Myometrial cell (primary cell): ENCODE measurements around a stretch of chr19.

DNA sequence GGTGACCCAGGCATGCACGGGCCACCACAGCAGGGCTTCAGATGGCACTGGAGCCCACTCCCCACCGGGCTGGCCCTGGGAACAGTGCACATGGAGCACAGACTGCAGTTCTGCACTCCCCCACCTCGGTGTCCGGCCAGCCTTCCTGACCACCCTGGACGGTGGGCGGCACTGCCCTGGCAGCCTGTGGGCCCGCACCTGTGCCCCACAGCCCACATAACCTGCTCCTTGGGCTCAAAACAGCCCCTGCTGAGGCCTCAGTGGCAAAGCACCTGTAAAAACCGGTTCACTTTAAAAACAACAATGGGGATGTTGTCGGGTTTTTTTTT, 14.3 kb upstream of the SLC35E1 start:
- RAMPAGE, long total RNA = no peak

DNA sequence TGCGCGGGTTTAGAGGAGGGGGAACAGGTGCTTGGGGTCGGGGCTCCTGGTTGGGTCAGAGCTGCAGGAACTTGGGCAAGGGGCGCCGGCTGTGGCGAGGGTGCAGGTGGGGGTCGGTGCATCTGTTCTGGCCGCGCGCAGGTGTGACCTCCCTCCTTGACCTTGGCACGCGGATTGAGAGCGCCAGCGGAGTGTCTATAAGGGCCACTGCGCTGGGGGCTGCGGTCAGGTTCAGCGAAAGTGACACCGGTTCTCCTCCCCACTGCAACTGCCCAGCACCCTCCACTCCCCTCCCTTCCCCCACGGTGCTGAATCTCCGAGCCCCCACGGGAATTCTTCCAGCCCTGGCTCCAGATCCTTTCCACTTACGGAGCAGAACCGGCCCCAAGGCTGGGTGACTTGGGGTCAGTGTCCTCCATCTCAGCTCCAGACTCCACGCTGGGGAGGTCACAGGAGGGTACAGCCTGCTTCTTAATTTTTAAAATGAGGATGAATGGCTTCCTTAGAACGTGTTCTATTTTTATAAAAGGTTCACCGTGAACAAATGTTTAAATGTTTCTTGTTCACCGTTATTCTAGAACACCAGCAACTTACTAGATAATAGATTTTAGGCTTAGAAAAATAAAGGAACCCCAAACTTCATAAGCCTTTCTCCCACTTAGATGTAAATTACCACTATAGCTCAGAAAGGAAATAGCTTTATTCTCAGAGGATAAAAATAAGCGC, 797 bp downstream of the TMEM38A start:
- RAMPAGE, long total RNA = no peak

GRCh38 chr19:16836959-16837494, 7.8 kb downstream of the SIN3B start:
- RAMPAGE, long total RNA = no peak

- RAMPAGE, long total RNA = no peak
These were observed 19.3 kb upstream of the F2RL3 start for GRCh38 chr19:16869354-16870035.

GRCh38 chr19:16886109-16886926, 2.5 kb upstream of the F2RL3 start:
- RAMPAGE, long total RNA = no peak

DNA sequence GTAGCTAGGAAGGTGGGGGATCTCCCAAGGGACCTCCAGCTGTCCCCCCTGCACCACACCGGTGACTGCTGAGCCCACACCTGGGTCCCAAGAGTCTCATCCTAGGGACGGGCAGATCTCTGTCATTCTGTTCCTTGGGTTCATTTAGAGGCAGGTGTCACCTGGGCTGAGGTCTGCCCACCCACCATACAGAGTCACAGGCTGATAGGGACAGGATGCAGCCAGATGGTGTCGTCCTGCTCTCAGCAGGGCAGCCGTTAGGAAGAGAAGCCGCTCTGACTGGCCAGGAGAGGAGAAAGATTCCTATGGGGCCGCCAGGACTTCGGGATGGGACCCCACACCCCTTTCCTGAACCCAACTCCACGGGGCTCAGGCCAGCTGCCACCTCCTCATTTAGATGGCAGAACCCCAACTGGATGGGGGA, 5.4 kb downstream of the F2RL3 start:
- RAMPAGE, long total RNA = no peak

DNA sequence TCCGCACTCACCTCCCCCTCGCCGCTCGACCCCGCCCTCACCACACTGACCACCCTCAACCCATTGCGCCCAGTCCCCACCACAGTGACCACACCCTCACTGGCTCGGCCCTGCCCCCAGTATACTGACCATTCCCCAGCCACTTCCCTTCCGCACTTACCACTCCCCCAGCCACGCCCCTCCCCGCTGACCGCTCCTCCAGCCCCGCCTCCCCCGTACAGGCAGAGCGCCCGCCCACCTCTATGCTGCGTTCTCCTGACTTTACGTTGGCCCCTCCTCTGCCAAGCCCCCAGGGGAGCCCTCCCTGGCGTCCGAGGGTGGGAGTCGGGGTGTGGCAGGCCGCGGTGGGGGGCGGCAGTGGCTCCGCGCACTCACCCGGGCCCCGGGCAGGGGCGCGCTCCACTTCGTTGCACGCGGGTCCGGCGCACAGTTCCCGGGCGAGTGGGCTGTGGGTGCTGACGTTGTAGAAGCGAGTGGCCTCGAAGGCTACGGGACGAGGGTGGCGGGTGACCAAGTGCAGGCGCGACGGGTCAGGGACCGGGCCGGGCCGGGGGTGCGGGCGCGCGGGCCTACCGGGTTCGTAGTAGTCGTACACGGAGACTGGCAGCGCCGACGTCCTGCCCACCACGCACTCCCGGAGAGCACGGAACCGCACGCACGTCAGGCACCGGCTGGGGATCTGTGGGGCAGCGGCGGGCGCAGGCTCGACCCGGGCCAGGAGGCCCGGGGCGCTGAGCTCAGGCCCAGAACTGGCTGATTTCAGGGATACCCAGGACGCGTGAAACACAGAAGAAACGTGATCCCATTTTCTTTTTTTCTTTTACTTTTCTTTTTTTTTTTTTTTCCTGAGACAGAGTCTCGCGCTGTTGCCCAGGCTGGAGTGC, 8.8 kb downstream of the F2RL3 start:
- RAMPAGE, long total RNA = no peak

DNA sequence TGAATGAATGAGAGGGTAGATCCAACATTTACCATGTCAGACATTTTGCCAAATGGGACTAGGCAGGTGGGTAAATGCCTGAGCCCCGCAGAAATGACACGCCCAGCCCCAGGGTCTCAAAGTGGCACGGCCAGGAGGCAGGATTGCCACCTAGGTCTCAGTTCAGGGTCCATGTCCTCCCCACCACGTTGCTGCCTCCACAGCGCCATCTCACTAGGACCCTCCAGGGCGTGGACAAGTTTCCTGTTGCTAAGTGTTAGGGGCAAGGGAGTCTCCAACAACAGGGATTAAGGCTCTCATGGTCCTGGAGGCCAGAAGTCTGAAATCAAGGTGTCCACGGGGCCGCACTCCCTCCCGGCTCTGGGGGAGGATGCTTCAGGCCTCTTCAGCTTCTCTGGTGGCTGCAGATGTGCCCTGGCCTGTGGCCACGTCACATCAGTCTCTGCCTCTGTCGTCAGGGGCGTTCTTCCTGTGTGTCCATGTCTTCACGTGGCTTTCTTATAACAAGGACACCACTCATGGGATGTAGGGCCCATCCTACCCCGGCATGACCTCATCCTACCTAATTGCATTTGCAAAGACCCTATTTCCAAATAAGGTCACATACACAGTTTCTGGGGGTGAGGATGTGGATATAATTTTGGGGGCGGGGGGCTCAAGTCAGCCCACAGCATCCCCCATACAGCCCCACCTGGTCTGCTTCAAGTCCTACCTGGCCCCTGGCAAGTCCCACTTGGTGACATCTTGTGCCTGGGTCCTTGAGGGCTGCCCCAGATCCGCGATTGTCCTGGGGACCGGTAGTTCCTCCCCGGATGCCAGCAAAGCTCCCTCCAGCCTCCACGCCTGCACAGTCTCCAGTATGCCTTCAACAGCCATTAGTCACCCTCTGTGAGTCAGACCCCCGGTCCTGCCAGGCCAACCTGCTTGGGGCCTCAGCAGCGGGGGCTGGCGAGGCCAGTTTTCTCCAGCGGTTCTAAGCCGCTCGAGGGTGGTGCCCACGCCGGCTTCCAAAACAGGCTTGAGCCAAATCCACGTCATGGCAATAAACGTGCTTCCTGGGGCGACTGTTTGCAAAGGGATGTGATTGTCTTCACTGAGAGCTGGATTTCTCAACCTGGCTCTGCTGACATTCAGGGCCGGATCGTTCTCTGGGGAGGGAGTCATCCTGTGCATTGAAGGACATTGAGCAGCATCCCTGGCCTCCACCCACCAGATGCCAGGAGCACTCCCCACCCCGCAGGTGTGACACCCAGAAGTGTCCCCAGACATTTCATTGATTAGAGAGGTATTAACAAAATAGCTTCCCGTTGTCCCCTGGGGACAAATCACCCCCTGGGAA, 32.2 kb downstream of the MYO9B start:
- RAMPAGE, long total RNA = no peak

GRCh38 chr19:17191003-17191467, 24.1 kb upstream of the USE1 start:
- RAMPAGE, long total RNA = no peak

DNA sequence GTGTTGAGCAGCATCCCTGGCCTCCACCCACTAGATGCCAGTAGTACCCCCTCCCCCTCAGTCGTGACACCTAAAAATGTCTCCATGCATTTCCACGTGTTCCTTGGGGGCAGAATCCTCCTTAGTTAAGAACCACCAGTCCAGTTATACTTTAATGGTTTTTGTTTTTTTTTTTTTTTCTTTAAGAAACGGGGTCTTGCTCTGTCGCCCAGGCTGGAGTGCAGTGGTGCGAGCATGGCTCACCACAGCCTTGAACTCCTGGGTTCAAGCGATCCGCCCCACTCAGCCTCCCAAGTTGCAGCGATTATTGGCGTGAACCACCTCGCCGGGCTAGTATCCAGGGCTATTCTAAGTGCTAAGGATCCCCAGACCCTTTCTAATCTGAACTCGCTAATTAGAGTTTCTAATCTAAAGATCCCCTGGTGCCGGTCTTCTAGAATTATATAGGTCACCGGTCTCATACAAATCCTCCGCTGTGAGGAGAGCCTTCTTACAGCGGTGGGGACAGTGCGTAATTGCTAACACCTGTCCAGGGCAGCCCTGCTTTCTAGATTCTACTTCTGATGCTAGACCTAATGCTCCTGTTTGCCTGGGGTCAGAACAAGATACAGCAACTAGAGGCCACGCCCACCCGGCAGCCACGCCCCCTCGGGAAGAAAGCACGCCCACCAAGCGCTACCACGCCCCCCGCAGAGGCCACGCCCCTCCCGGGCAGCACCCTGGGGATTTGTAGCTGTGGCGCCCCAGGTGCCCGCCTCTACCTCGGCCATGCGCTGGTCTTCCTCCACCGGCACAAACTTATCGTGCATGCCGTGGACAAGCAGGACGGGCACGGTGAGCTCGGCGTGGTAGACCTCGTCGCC, 9.5 kb downstream of the ABHD8 start:
- RAMPAGE, long total RNA = no peak

- RAMPAGE, long total RNA = no peak
These were observed 8.1 kb downstream of the ANO8 start for GRCh38 chr19:17326523-17326905.

DNA sequence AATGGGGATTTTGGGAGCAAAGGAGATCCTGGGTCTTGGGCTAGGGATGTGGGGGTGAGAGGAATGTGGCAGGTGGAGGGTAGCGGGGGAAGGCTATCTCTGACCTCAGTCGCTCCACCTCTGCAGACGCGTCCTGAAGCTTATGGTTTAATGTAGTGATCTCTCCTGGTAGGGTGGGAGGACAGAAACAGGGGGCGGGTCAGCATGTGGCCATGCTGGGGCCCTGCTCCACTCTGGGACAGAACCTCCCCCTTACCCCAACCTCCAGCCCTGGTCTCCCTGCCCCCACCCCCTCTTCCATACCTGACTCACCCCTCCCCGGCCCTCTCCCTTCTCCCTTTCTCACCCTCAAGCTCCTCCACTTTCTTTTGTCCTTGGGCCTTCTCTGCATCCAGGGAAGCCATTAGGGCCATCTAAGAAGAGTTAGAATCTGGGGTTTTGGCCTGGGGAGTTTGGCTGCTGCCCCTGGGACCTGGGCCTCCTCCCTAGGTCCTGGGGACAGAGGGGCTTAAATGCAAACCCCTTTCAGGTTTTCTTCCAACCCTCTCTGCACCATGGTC, 1.3 kb downstream of the BST2 start:
- RAMPAGE, long total RNA = no peak

GRCh38 chr19:17406338-17406632, 855 bp upstream of the BST2 start:
- RAMPAGE, long total RNA = no peak

GRCh38 chr19:17775645-17776136, 19.2 kb upstream of the B3GNT3 start:
- RAMPAGE, long total RNA = no peak

GRCh38 chr19:17796287-17797117, 1.6 kb downstream of the B3GNT3 start:
- RAMPAGE, long total RNA = no peak

DNA sequence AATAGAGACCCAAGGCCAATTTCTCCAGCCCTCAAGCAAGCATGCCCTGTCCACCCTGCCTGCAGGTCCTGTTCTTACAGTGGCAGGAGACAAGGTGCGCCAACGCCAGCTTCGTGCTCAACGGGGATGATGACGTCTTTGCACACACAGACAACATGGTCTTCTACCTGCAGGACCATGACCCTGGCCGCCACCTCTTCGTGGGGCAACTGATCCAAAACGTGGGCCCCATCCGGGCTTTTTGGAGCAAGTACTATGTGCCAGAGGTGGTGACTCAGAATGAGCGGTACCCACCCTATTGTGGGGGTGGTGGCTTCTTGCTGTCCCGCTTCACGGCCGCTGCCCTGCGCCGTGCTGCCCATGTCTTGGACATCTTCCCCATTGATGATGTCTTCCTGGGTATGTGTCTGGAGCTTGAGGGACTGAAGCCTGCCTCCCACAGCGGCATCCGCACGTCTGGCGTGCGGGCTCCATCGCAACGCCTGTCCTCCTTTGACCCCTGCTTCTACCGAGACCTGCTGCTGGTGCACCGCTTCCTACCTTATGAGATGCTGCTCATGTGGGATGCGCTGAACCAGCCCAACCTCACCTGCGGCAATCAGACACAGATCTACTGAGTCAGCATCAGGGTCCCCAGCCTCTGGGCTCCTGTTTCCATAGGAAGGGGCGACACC, 9.7 kb downstream of the INSL3 start:
- RAMPAGE, long total RNA = no peak

DNA sequence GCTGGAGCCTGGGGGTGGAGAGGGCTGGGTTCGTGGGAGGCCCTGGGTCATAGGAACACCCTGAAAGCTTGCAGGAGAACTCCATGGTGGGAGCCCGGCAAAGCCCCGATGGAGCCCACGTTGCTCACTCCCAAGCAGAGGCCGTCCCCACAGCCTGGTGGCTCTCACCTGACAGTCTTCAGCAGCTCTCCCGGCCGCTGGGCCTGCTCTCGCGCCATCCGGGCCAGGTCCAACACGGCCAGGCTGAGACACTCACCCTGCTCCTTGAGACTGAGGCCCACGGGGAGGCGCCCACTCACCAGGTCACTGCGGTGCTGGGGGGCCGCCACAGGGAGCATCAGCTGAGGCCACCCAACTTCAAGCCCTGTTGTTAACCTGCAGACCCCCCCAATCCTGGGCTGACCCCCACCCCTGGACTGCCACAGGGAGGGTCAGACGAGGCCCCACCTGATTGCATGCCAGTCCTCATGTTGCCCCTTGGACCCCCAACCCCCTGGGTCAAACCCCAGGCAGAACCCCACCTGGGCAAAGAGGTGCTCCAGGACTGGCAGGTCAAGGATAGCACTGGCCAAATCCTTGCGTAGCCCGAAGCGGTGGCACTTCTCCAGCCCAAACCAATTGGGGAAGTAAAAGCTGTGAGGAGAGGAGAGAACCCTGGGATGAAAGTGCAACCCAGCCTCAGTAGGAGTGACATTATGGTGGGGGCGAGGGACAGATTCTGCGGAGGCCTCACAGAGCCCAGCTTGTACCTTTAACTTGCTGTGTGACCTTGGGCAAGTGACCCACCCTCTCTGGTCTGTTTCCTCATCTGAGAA, 4.7 kb downstream of the JAK3 start:
- RAMPAGE, long total RNA = no peak

DNA sequence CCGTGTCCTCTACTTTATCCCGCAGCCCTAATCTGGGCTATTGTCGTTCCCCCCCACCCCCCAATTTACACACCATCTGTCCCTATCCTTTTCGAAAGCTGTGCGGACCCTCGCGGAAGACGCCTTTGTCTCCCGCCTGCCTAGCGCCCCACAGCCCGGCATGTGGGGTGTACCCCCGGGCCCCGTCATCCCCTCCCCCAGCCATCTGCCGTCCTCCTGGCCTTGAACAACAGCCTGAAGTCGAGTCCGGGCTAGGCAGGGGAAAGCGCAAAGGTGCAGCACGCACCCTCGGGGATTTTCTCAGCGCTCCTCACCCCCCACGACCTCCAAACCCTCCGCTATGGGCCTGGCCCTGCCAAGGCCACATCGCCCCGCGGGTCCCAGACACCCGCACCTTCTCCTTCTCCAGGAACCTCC, 16.1 kb downstream of the CCDC124 start:
- RAMPAGE, long total RNA = no peak

DNA sequence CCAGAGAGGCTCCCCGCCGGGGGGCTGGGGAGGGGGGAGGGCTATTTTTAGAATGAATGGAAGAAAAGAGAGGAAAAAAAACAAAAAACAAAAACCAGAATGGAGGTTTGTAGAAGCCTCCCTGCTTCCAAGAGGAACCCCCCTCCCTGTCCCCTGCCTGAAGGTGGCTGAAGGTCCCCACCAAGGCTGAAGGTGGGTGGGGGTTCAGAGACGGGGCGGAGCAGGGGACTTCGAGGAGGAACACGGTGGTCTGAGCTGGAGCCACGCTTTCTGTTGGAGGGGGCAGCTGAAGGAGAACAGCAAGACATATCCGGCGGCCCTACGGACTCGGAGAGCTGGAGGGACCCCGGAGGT, 15.9 kb upstream of the KCNN1 start:
- RAMPAGE, long total RNA = no peak

DNA sequence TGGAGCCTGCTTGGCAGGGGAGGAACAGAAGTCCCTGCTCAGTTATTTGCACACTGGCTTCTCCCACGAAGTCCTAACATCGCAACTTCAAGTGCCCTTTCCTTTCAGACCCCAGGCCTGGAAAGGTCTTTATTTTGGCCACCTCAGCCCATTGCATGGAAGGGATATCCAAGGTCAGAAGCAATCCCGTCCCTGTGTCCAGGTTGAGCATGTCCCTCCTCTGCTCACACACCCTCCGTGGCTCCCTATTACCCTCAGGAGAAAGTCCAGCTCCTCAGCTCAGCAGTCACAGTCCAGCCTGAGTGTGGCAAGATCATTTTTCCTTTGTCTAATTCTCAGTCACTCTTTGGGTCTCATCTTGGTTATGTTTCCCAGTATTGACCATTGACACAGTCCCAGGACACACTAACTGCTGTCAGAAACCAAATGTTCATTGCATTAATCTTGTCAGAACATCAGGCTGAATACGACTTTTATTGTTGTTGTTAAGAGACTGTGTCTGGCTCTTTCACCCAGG, 19.2 kb downstream of the ARRDC2 start:
- RAMPAGE, long total RNA = no peak